Type B pancreatic cell (in vitro differentiated cells): Measurements from ENCODE around the gene F2R.

DNA sequence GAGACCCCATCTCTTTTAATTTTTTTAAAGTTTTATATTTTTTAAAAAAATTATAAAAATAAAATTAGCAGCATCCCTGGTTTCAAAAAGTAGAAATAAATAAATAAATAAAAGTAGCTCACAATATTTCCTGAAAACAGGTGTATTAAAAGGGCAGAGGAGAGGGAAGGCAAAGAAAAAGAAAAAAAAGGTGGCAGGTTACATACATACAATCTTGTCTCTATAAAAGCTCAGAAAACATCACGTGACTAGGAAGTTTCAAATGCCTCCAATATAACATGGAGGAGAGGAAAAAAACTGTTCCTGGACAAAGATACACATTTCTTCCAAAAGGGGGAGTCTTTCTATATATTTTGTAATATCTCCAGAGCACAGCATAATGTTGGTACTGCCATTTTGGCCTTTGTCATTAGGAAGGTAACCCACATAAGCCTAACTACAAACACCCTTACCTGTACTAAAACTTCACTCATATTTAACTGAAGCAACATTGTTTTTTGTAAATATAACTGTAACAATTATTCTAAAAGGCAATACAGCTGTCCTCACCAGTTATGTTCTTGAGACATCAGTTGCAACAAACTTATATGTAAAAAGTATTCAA lies 1.3 kb upstream of the BTF3 start:
- PRO-cap: no peak

- PRO-cap: bidirectional peak, plus-strand start at chr5:73498836, minus-strand start at chr5:73498758
Measured at GRCh38 chr5:73498618-73499173, 454 bp downstream of the BTF3 start.

DNA sequence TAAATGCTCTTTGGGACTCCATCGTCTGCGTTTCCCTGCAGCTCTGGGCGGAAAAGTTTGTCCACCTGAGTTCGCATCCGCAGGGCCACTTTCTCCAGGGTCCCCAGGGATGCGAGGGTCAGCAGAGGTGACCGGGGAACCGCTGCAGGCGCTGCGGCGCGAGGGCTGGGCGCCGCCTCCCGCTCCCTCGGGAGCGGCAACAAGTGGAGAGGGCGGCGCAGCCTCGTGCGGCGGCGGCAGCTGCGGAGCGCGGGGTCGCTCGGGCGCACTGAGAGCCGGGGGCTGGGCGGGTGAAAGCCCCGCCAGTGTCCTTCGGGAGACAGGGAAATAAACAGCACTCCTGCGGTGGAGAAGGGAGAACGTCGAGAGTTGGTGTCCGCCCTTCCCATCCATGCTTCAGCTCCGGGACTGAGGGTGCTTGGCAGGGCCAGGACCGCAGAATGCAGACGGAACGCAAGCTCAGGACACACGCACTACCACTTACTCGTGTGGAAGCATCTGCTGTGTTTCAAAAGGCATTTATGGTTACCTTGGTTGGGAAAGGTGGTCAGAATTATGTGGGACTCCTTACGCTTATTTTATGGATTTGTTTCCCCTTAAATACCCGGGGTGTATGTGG lies 437 bp downstream of the ARHGEF28 start:
- PRO-cap: no peak

DNA sequence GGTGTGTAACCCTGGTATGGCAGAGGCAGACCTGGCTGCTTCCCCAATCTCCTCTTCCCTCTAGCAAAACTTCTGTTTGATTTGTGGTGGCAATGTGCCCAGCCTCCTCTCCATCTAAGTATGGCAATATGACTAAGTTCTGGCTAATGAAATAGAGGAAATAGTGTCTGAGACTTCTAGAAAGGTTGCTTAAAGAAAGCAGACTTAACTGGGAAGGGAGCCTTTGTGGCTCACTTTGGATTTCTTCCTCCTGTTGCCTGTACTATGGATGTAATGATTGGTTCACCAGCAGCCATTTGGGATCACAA lies 491.1 kb downstream of the ENC1 start:
- PRO-cap: no peak

- PRO-cap: no peak
Measured at GRCh38 chr5:74394777-74395141, 245.8 kb downstream of the ENC1 start.

GRCh38 chr5:74766282-74766773 lies 589 bp downstream of the GFM2 start:
- PRO-cap: no peak

GRCh38 chr5:74865294-74865563 lies 958 bp downstream of the FAM169A start:
- PRO-cap: no peak

DNA sequence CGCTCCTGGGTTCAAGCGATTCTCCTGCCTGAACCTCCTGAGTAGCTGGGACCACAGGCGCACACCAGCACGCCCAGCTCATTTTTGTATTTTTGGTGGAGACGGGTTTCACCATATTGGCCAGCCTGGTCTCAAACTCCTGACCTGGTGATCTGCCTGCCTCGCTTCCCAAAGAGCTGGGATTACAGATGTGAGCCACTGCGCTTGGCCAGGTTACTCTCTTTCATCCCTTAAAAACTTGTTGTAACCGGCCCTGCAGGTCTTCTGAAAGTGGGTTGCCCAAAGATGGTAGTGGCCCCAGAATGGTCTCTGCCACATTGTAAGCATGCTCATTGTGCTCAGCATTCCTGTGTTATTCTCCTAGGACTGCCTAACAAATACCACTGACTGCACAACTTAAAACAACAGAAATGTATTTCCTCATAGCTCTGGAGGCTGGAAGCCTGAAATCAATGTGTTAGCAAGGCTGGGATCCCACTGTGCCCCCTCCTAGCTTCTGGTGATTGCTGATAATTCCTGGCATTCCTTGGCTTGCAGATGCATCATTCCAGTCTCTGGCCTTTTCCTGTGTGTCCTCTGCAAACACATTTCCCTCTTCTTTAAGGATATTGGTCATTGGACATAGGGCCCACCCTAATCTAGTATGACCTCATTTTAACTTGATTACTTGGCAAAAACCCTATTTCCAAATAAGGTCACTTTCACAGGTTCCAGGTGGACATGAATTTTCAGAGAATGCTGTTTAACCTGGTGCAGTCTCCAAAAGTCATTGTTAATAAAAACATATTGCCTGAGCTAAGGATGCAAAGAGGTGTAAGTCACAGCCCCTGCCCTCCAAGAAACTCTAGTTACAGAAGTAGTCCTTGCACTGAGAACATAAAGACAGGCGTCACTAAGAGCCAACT lies 3.4 kb upstream of the GCNT4 start:
- PRO-cap: no peak

DNA sequence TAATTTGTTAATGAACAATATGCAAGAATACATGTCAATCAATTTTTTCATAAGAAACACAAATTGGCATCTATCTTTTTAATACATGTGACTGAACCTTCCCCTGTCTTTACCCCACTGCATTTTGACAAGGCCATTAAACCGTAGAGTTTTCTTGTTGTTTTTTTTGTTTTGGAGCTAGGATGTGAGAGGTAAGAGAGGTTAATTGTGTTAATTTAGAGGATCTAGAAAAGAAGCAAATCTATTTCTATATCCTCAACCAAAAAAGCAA lies 23.2 kb downstream of the ANKRD31 start:
- PRO-cap: no peak

DNA sequence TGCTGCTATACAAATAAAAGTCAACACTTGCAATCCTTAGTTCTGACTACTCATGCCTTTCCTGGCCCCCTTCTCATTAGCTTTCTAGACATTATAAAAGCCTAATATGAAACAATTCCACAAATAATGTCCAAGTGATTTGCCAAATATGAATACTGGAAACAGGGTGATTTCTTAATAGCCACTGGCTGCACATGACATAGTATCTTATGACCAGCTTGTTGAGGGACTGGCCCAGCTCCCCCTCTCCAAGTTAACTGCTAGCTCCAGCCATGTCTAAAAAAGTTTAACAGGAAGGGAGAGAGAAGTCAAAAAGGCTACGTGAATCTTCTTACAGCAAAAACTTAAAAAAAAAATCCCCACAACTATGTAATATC lies 1.5 kb downstream of the CERT1 start:
- PRO-cap: no peak

DNA sequence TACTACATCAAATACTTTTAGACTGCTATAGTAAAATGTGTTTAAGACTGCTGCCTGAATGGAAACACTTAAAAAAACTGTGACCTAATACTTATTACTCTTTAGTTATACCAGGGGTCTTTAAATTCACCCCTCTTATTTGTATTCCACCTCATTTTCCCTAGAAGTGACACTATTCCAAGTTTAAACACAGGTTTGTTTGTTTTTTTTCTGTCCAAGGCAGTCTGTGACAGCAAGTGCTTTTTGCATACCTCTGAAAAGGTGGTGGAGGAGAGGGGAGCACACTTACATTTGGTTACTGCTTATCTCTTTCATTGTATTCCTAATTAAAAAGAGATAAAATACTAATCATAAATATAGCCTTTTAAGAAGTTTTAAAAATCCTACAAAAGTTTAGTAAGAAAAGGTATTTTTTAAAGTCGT lies 36.7 kb upstream of the ANKDD1B start:
- PRO-cap: no peak

DNA sequence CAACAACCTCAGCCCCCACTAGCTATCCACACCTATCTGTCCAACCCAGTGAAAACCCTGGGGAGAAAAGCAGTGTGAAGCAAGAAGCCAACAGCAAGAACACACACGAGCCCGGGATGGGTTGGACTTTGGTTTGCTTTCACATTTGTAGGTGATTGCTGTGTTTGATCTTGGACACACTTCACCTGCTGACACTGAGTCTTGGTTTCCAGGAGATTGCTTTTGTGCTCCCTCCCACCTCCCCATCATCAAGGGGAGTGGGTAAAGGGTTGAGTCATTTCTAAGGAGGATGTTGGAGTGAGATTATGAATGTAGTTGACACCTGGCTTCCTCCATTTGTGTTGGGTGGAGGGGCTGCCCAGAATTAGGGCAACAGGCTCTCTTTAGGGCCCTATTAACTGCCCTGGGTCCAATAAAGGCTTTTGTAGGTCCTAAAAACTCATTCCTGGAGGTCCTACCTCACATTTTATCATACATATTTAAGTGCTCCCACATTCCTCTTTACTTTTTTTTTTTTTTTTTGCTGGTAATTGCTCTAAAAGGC lies 37.5 kb downstream of the ANKDD1B start:
- PRO-cap: no peak

DNA sequence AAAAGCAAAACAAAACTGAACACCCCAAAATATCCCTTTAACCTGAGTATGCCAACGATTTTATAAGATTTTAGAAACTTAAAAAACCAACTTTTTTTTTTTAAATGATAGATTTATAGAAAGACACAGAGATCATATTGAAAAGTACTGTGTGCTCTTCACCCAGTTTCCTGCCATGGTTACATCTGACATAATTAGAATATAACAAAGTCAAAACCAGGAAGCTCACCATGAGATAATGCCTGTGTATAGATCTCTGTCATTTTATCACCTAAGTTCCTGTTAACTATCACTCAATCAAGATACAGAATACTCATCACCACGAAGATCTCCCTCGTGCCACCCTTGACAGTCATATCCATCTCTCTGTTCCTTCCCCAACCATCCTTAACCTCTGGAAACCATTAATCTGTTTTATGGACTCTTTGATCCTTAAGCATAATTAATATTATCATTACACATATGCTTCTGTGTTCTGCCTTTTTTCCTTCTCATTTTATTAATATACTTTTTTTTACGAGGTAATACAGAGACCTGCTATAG lies 39.1 kb downstream of the POC5 start:
- PRO-cap: no peak

DNA sequence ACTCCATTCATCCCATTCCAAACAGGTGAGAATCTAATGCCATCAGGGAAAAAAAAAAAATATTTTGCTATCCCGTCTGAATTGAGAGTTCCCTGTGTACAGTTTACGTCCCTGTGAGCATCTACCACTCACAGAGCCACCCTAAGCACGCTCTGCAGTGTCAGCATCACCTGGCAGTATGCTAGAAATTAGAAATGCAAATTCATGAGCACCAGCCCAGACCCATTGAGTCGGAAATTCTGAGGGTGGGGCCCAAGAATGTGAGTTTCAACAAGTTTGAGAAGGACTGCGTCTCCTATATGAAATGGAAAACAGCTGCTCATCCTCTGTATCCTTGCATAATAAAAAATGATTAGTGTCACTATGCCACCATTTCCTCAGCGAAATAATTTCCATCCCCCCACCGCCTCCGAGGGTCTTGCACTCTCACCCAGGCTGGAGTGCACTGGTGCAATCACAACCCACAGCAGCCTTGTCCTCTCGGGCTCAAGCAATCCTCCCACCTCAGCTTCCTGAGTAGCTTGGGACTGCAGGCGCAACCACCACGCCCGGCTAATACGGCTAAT lies 1.3 kb upstream of the IQGAP2 start:
- PRO-cap: no peak

GRCh38 chr5:76406106-76406359 lies 2.9 kb downstream of the IQGAP2 start:
- PRO-cap: no peak

- PRO-cap: no peak
Measured at GRCh38 chr5:76422170-76422723, 19.2 kb downstream of the IQGAP2 start.

DNA sequence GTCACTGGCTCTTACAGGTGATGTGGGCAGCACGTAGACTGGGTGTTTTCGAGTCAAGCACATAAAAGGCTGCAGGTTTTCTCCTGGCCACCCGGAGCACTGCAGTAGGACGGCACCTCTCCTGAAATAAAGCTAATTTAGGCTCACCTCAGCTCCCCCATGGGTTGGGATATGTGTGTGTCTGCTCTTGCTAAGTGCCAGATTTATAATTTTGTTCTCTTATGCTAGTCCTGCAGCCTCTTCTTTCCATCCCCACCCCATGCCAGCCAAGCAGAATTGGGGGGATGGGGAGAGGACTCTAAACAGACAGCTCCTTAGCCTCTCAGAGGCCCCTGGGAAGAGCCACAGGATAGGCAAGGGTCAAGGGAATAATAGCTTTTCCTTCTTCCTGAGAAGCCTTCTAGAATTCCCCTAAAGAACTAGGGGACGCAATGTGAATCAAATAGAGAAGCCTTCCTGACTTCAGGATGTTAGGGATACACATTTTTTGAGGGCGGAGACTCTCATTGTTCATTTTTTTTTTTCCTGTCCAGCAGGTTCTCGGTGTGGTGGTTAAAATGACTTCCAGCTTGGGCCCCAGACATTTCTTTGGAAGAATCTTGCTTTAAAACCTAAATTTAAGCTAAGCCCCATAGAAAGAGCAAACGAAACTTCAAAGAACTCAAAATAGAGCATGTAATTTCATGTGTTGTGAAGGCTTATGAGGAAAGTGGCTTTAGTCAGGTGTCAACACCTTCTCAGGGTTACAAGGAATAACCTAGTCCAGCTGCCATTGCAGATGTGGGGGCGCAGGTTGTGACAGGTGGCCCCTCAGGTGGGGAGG lies 80.7 kb downstream of the IQGAP2 start:
- PRO-cap: no peak

DNA sequence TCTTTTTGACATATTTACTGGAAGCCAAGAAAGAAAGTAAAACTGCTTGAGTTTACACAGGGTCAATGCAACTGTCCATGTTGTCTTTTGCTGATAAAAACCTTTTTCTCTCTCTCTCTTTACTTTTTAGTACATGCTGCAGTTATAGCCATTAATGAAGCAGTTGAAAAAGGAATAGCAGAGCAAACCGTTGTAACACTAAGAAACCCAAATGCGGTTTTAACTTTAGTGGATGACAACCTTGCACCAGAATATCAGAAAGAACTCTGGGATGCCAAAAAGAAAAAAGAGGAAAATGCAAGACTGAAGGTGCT lies 33.0 kb downstream of the F2RL2 start:
- PRO-cap: no peak

- PRO-cap: no peak
Measured at GRCh38 chr5:76695194-76695824, 20.6 kb upstream of the F2R start.

- PRO-cap: unidirectional peak, plus-strand start at chr5:76716135
Measured at GRCh38 chr5:76715526-76716516, at the start of gene F2R. Gene F2R, plus strand, starts transcription at chr5:76716126.